Glomerular endothelial cell (primary cell): ENCODE results near the genes PHPT1, MAN1B1, RNF208, SLC34A3 and TUBB4B.

DNA sequence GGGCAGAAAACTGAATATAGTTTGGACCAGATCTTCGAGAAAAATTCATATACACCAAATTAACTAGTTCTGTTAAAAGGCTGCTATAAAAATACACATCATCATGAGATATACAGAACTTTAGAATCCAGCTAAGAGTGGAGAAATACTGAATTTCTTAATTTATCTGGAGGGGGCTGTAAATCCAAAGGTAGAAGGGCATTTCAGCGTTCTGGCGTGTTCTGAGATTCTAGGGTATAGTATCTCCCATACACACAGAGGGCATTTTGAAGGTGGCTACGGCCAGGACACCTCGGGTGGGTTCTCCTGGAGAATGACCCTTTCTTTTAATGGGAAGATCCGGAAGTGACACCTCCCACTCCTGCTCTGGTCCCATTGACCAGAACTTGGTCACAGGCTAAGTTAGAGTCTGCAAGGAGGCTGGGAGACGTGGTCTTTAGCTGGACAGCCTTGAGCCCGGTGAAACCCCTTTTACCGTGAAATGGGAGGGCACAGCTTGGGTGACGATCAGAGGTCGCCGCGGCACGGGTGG lies 19.4 kb upstream of the EGFL7 start:
- RAMPAGE, long total RNA, result no peak

DNA sequence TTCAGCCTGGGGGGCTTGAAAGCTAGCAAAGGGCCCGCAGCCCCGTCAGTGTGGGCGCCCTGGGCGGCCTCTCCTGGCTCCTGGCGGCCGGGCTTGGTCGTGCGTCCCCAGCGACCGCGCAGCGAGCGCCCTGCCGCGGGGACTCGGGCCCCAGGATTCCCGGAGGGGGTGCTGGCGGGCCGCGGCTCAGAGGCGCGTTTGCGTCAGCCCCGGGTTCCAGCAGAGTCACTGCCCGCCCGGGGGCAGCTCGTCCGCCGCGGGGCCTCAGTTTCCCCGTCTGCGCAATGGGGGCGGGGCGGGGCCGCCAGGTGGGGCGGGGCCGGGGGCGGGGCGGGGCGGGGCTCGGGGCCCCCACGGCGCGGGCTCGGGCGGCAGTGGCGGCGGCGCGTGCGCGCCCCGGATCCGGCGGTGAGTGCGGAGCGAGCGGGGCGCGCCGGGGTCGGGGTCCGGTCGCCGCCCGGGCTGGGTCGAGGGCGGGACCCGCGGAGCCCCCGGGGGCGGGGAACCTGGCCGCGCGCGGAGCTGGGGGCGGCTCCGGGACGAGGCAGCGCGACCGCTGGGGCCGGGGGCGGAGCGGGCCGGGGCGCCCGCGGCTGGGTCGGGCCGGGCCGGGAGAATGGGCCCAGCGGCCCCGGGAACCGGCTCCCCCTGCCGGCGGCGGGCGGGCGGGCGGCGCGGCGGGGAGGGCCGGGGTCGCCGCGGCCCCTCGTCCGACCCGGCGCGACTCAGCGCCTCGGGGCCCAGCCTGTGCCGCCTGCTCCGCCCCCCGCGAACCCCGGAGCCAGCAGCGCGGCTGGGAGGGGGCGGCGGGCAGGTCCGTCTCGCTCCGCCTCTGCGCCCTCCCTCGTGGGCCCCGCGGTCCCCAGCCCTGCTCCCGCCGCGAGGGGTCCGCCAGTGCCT lies 2.9 kb downstream of the EGFL7 start:
- RAMPAGE, long total RNA, result start-site peak on the plus strand centred at position 394 of the sequence, 12 bp wide, 120 and 97 reads in 2 replicates

DNA sequence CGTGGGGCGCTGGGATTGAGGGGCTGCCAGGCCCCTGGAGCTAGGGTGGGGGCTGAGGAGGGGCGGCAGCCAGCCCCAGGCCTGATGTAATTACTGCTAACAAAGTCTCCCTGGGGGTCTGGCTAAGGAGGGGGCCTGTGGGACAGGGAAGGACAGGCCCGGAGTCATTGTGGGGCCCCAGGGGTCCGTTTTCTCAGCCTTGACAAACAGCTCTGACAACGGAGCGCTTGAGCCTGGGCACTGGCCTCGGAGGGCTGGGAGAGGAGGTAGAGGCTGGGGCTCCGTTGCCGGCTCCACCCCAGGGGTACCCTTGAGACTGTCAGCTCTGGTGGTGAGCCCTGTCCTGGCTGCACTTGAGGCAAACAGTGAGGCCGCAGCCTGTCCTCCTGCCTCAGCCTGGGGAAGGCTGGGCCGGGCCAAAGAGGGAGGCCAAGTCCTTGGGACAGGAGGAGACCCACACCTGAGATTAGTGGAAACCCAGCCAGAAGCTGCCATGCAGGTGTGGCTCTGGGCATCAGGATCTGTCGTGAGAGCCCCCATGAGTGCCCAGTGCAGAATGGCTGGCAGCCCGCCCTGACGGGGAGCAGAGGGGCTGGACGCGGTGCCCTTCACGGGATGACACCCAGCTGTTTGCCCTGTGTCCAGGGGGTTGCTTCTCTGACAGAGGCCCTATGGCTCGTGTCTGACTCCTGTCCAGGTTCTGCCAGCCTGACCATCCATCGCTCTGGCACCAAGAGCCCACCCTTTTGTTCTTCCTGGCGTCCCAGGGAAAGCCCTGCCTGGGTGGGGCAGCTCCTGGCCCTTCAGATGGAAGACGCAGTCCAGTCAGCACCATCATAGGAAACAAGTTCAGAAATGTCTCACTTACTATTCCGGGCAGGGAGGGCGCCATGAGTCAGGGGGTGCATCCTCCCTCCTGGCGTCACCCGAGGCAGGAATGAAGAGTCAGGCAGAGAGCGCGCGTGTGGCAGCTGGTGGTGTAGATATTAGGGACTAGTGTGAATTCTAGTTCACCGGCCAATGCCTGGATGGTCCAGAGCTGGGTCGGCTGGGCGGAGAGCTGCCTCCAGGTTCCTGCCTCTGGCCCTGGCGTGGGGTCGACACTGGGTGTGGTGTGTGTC lies 8.5 kb downstream of the DIPK1B start:
- RAMPAGE, long total RNA, result no peak

DNA sequence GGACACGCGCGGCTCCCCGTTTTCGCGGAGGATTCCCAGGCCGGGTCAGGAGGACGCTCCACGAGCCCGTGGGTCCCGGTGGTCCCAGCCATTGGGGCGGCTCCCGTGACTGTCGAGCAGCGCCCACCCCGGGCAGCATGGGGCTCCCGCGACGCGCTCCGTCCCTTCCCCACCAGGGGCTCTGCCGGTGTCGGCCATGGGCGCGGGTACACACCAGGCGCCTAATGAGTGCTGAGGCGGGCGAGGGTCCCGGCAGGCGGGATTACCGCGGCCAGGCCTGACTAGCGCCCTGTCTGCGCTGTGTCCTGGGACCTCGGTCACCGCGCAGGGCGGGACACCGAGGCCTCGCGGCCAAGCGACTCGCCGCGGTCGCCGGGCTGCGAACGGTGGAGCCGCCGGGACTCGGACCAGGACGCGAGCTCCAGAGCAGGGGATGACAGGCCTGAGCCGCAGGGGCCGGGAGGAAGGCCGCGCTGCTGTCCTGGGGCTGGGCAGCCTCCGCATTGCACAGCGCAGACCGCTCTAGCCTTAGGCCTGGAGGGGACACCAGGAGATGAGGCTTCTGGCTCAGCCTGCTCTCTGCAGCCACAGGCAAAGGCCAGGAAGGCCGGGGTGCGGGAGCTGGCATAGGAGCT lies 14.2 kb downstream of the LCN10 start:
- RAMPAGE, long total RNA, result no peak

- RAMPAGE, long total RNA, result start-site peak on the plus strand at chr9:136849409-136849423, 379 and 464 reads in 2 replicates
Measured at GRCh38 chr9:136849318-136849895, at the start of gene PHPT1. Gene PHPT1, plus strand, starts transcription at chr9:136849409.

DNA sequence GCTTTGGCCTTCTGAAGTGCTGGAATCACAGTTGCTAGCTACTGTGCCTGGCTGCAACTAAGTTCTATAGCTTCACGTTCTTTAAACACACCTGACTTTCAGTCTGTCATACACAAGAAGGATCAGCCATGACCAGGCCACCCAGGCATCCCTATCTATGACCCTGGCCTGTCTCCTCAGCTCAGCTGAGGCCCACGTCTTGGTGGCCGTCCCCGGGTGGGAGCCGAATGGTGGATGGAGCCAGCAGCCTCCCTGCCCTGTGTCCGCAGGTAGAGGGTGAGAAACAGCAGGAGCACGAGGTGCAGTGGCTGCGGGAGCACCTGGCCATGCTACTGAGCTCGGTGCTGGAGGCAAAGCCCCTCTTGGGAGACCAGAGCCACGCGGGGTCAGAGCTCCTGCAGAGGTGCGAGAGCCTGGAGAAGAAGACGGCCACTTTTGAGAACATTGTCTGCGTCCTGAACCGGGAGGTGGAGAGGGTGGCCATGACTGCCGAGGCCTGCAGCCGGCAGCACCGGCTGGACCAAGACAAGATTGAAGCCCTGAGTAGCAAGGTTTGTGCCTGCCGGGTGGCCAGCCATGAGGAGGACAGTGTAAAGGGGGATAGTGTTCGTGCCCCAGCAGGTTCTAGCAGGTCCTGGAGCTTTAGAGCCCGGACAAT lies 24.4 kb downstream of the FBXW5 start:
- RAMPAGE, long total RNA, result no peak

- RAMPAGE, long total RNA, result no peak
Measured at GRCh38 chr9:136942058-136943135, 2.1 kb downstream of the FBXW5 start.

GRCh38 chr9:136975651-136976100 lies 1.6 kb upstream of the PTGDS start:
- RAMPAGE, long total RNA, result no peak

DNA sequence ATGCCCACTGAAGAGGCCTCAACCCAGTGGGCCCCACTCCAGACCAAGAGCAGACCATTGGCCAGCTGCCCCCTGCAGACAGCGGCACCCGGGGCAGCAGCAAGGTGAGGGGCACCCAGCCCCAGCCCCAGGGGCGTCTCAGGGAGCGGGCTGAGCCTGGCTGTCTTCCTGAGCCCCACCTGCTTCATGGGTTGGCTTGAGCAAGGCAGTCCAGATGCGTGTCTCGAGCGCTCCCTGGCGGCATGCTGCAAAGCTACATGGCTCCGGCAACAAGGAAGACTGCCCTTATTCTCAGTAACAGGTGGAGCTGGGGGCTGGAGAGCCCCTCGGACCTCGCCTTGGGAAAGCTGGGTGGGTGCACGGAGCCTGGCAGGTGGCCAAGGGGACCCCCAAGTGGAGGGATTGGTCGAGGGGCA lies 3.3 kb upstream of the FUT7 start:
- RAMPAGE, long total RNA, result no peak

GRCh38 chr9:137069671-137070189 lies 627 bp downstream of the SAPCD2 start:
- RAMPAGE, long total RNA, result no peak

- RAMPAGE, long total RNA, result no peak
Measured at GRCh38 chr9:137077841-137078266, 537 bp downstream of the UAP1L1 start.

GRCh38 chr9:137086515-137087234 lies at the start of gene MAN1B1:
Gene MAN1B1, plus strand, starts transcription at chr9:137086985.
- RAMPAGE, long total RNA, result start-site peak on the plus strand at chr9:137086957-137086991, 366 and 915 reads in 2 replicates; start-site peak on the plus strand at chr9:137087067-137087104, 96 and 239 reads in 2 replicates

DNA sequence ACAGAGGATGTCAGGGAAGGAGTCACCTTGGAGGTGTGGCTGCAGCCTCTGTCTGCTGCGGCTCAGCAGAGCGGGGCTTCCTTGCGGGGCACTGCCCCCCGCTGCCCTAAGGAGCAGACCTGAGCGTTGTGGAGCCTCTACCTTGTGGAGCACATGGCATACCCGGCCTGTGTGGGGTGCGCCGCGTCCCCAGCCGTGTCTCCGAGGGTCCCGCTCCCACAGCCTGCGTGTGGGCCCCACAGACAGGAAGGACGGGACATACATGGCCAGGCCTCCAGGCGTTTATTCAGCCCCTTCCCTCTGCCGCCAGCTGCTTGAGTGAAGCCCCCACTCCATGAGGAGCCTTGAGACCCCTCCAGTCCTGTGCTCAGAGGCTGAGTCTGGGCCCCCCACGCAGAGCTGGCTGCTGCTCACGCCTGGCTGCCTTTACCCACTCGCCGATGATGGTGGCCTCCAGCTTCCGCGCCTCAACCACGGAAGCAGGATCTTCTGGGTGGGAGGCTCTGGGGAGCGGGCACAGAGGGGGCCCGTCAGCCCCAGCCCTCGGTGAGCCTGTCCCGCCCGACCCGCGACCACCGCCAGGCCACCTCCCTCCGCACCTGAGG lies 4.2 kb downstream of the DPP7 start:
- RAMPAGE, long total RNA, result no peak

- RAMPAGE, long total RNA, result no peak
Measured at GRCh38 chr9:137194778-137195558, 5.6 kb downstream of the TPRN start.

DNA sequence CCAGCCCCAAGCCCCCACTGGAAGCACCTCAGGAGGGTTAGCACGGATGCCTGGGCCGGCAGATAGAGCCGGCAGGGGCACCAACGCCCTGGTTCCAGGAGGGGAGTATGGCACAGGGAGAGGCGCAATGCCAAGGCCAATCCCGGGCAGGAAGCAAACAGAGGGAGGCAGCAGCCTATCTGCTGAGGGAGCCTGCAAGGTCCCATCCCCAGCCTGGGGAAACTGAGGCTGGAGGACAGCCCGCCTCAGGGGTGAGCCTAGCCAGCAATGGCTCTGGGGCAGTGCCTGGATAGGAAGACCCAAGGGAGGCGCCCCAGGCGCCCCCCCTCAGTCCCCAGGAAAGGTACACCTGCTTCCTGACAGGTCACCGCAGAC lies 2.7 kb downstream of the TPRN start:
- RAMPAGE, long total RNA, result no peak

- RAMPAGE, long total RNA, result no peak
Measured at GRCh38 chr9:137222166-137222905, at the start of gene RNF208. Gene RNF208, minus strand, starts transcription at chr9:137222240.

DNA sequence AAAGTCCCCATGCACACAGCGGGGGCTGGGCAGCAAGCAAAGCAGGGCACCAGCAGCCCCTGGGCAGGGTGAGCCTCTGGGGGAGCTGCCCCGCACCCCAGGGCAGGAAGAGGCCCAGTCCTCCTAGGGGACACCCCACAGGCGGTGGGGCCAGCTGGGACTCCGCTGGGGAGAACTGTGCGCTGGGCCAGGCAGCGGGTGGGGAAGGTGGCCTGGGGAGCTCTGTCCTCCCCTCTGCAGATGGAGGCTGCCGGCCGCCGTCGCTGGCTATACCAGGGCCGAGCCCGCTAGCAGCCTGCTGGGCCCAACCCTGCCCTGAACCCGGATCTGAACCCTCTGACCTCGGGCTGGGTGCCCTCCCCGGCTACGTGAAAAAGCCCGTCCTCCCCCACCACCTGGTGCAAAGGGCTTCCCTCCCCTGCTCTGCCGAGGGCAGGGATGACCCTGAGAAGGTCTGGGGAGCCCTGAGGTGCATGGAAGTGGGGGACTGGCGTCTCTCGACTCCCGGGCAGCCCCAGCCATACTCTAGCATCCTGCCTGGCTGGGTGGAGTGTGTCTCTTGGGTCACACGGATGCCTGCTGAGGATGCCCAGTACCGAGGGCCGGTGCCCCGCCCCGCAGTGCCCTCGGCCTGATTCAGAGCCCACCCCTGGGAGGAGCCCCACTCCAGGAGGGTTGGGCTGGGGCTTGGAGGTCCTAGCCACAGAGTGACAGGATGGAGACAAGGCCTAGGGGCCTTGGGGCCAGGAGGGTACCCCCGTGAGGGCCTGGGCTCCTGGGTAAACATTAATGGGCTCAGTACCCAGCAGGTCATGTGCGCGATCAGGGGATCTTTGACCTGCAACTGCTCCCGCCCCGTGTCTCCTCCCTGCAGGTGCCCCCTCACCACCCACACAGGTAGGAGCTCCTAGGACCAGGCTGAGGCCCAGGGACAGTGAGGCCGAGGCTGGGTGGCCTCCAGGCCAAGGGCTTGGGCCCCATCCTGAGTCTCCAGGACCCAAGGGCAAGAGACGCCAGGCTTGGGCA lies at the start of gene SLC34A3:
SLC34A3 (plus strand) TSS at position 860 of the 1,026 bp plus-strand sequence.
- RAMPAGE, long total RNA, result no peak

DNA sequence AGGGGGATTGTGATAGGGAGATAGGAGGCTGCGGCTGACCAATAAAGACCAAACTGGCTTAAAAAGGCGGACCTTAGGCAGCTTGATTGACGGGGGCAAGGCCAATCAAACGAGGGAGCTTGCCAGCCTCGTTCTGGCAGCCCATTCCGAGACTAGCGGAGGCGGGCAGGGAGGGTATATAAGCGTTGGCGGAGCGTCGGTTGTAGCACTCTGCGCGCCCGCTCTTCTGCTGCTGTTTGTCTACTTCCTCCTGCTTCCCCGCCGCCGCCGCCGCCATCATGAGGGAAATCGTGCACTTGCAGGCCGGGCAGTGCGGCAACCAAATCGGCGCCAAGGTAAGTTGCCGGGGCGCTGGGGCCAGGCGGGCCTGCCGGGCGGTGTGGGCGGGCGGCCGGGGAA lies at the start of gene TUBB4B:
TUBB4B (plus strand) TSS at position 205 of the 399 bp plus-strand sequence.
- RAMPAGE, long total RNA, result no peak

GRCh38 chr9:137279275-137279926 lies 1.9 kb downstream of the TOR4A start:
- RAMPAGE, long total RNA, result no peak

GRCh38 chr9:137280713-137281187 lies 3.2 kb downstream of the TOR4A start:
- RAMPAGE, long total RNA, result no peak